Measurements from ENCODE around the gene MAB21L3.

DNA sequence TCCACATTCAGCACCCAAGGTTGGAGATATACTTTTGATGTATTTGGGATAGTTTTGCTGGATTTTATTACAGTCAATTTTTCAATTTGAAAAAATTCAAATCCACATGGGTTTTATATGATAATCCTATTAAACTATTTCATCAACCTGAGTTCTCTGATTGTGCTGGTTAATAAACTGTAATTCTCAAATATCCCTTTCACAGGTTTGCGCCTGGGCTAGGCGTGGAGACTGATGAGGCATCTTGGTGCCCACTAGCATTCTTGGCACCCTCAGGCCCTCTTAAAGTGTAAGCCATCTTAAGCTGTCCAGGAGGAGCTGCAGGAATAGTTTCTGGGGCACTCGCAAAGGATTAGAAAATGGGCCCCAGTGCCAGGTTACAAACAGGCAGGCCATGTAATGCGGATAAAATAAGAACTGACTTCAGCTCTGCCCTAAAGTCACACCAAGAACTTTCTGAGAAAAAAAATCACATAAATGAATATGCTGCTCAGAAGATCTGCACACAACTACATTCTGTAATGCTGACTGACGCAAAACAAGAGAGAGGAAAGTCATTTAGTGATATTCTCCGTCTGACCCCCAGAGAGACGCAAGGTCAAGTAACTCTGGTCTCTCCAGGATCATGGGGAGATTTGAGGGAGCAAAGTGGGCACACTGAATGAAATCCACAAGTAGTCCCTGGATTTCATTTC is 1.1 kb downstream of the CASQ2 start:
- PRO-cap, 6 experiments = peak in 3 of 6 experiments; most common plus-strand start position 489 of the sequence (in 2); most common minus-strand start position 354 of the sequence (in 2)
- RAMPAGE, long total RNA, 2 experiments = no peak in any of the 2 experiments
- RRBS = no CpG with 5 or more reads among the region's 7 CpGs

GRCh38 chr1:115782628-115783283 is 14.2 kb upstream of the CASQ2 start:
- PRO-cap, 6 experiments = peak in 1 of 6 experiments; most common plus-strand start chr1:115782819 (in 1)
- RAMPAGE, long total RNA, 2 experiments = no peak in any of the 2 experiments
- RRBS = no CpG with 5 or more reads among the region's 1 CpG

DNA sequence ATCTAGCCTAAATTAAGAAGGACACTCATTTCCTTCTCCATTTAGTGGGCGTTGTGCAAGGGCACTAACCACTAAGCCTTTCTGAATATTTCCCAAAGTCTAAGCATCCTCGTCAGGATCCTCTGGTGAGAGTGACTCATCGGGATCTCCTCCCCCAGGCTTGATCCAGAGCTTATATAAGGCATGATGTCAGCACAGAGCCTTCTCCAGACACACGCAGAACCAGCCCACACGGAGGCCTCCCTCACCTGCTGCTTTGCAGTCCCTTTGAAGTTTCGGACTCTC is 11.7 kb downstream of the NHLH2 start:
- PRO-cap, 6 experiments = no peak in any of the 6 experiments
- RAMPAGE, long total RNA, 2 experiments = no peak in any of the 2 experiments
- RRBS = no CpG with 5 or more reads among the region's 6 CpGs

DNA sequence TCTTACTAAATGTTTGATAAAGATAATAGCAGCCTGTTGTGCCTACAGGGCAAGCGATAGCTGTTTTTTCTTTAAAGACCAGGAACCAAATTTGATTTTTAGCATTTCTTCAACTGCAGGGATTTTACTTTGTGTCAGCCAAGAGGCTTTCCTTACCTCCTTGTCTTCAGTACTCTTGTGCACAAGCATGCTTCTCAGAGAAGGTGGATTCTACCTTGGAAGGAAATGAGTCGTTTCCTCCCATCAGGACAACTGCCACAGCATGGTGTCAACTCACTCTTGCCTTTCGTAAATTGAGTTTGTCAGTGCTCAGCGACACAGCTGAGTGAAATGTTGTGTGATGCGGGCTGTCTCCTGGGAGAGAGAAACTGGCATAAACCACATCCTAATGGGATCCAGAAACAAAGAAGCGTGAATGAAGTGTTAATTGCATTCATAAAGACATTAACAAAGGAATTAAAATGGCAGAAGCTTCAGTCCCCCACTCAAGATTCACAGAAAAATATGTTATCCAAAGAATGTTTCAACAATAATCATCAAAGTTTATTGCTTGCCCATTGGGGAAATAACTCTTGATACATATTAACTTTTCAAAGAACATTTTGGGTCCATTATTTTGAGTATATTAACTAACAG is 51.5 kb upstream of the SLC22A15 start:
- PRO-cap, 6 experiments = no peak in any of the 6 experiments
- RAMPAGE, long total RNA, 2 experiments = no peak in any of the 2 experiments
- RRBS = no CpG with 5 or more reads among the region's 6 CpGs

- PRO-cap, 6 experiments = no peak in any of the 6 experiments
- RAMPAGE, long total RNA, 2 experiments = no peak in any of the 2 experiments
- RRBS = no CpG with 5 or more reads among the region's 2 CpGs
Observed at GRCh38 chr1:115945661-115945897, 30.7 kb upstream of the SLC22A15 start.

DNA sequence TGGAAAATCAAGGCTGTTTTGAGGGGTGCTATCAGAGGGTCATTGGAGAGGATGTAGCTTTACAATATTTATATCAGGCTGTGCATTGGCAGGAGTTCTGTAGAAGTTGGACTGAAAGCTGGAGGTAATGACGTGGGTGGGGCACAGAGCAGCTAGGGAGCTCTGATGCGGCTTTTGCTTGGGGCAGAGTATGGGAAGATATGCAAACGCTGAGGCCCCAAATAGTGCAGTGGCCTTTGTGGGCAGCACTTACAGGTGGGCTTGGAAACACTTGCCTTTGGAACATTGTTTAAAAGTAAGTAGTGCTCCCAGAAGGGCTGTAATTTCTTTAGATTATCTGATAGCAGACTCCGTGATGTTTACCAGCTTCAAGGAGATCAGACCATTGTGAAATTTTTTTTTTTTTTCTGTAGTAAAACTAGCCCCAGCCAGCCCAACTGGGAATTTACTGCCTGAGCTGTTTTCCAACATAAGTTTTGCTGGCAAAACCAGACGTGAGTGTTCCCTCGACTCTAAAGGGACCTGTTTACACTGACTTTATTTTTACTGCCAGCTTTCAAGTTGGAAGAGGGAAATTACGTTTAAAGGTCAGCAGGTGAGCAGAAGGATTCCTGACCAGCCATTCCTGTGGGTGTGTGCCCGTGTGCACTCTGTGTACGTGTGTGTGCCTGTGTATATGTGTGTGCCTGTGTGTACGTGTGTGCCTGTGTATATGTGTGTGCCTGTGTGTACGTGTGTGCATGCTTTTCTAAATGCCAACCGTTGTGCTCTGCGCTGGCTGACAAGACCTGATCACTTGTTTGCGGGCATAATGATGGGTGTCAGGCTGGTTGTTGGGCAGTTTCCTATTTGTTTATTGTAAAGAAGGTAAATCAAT is at the start of gene MAB21L3:
Gene MAB21L3, plus strand, starts transcription at position 184 of the 877 bp plus-strand sequence.
- PRO-cap, 6 experiments = no peak in any of the 6 experiments
- RAMPAGE, long total RNA, 2 experiments = no peak in any of the 2 experiments
- RRBS = no CpG with 5 or more reads among the region's 14 CpGs

GRCh38 chr1:116255019-116255297 is 118.1 kb upstream of the ATP1A1 start:
- PRO-cap, 6 experiments = no peak in any of the 6 experiments
- RAMPAGE, long total RNA, 2 experiments = no peak in any of the 2 experiments
- RRBS = no CpG with 5 or more reads among the region's 2 CpGs

- PRO-cap, 6 experiments = no peak in any of the 6 experiments
- RAMPAGE, long total RNA, 2 experiments = no peak in any of the 2 experiments
- RRBS = no CpG with 5 or more reads among the region's 4 CpGs
Observed at GRCh38 chr1:116272954-116273445, 100.0 kb upstream of the ATP1A1 start.

- PRO-cap, 6 experiments = no peak in any of the 6 experiments
- RAMPAGE, long total RNA, 2 experiments = no peak in any of the 2 experiments
- RRBS = no CpG with 5 or more reads among the region's 1 CpG
Observed at GRCh38 chr1:116346017-116346314, 27.1 kb upstream of the ATP1A1 start.

DNA sequence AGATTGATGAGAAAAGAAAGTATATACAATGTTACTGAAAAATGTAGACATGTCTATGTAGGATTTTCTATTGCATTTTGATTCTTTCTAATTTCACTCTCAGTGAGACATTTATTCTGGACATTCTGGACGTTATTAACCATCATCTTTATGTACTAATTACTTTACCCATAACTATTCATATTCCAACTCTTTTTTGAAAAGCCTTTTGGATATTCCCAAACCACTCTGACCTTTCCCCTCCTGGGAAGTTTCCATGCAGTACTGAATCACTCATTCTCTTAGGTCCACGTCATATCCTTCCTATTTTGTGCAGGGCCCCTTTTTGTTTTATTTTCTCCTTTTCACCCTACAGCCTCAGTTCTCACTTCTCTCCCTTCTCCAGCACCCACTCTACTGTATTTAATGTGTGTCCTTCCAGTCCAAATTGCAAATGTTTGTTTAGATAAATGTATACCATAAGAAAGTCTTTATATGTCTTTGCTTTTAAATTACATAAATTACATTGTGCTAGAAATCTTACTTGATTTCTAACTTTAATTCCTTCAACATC is 16.4 kb upstream of the ATP1A1 start:
- PRO-cap, 6 experiments = peak in 1 of 6 experiments; most common plus-strand start position 360 of the sequence (in 1); most common minus-strand start position 230 of the sequence (in 1)
- RAMPAGE, long total RNA, 2 experiments = no peak in any of the 2 experiments
- RRBS = no CpG with 5 or more reads among the region's 2 CpGs

- PRO-cap, 6 experiments = no peak in any of the 6 experiments
- RAMPAGE, long total RNA, 2 experiments = no peak in any of the 2 experiments
- RRBS = no CpG with 5 or more reads among the region's 6 CpGs
Observed at GRCh38 chr1:116388364-116388848, 15.4 kb downstream of the ATP1A1 start.

- PRO-cap, 6 experiments = peak in 1 of 6 experiments; most common plus-strand start chr1:116390254 (in 1)
- RAMPAGE, long total RNA, 2 experiments = start-site peak on the plus strand in 1 of 2 experiments, at chr1:116390329-116390335 at its widest, 20 reads per replicate
- RRBS = no CpG with 5 or more reads among the region's 5 CpGs
Observed at GRCh38 chr1:116389946-116390494, 17.0 kb downstream of the ATP1A1 start.

DNA sequence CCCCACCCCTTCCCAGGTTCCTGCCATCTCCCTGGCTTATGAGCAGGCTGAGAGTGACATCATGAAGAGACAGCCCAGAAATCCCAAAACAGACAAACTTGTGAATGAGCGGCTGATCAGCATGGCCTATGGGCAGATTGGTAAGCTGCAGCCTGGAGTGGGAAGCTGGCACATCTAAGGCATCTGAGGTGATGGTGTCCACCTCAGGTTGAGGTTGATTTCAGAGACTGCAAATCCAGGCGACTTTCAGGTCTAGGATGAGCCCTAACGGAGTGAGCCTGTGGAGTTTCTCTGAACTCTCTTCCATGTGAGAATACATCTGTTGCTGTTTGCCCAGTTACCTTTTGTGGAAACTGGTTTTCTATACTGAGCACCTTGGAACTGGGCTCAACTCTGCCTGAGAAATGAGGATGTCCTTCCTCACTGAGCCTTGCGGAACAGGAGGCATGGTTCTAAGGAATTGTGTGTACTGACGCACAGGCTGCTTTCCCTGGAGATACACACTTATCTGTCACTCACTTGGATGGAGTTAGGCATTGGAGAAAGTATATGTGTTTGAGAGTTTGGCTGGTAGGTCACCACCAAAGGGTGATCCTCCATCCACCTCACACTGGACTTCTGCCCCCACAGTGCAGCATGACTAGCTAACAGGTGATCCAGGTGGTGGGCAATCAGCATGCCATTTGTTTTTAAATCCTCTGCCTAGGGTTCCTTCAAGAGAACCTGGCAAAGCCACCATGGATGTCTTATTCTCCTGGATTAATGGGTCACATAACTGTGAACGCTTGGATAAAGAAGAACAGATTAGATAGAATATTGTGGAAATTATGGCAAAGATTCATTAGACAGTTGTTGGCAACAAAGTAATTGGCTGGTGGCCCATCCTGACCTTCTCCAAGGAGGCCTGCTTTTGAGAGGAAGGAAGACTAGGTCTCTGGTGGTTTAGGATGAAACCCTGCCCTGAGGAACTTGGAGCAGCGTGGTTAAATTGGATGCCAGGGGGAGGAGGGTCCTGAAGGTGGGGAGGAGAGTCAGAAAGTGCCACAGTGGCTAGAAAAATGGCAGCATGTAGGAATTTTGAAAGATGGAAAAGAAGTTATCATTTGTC is 26.7 kb downstream of the ATP1A1 start:
- PRO-cap, 6 experiments = no peak in any of the 6 experiments
- RAMPAGE, long total RNA, 2 experiments = no peak in any of the 2 experiments
- RRBS = no CpG with 5 or more reads among the region's 7 CpGs

GRCh38 chr1:116433165-116434137 is 60.4 kb downstream of the ATP1A1 start:
- PRO-cap, 6 experiments = peak in 5 of 6 experiments; most common plus-strand start chr1:116433620 (in 3); most common minus-strand start chr1:116433407 (in 1)
- RAMPAGE, long total RNA, 2 experiments = no peak in any of the 2 experiments
- RRBS = no CpG with 5 or more reads among the region's 14 CpGs

GRCh38 chr1:116465563-116466733 is 92.9 kb downstream of the ATP1A1 start:
- PRO-cap, 6 experiments = no peak in any of the 6 experiments
- RAMPAGE, long total RNA, 2 experiments = no peak in any of the 2 experiments
- RRBS = no CpG with 5 or more reads among the region's 14 CpGs

- PRO-cap, 6 experiments = no peak in any of the 6 experiments
- RAMPAGE, long total RNA, 2 experiments = no peak in any of the 2 experiments
- RRBS = no CpG with 5 or more reads among the region's 4 CpGs
Observed at GRCh38 chr1:116476328-116476852, 94.4 kb downstream of the CD58 start.

DNA sequence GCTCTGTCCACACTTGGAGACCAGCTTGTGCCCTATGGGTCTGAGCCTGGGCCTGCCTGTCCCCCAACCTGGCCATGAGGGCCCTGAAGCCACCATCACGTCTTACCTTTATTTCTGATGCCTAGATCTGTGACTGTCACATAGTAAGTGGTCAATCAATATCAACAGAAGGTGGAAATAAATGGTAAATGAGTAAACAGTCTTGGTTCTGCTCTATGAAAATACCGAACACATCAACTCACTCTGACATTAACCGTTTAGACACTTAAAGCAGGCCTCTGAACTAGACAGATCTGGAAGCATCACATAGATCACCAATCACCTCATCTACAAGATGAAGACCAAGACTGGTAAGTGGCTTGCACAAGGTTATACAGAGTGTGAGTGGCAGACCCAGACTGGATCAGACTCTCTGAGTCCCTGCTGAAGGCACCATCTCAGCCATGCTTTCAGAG is 79.6 kb downstream of the CD58 start:
- PRO-cap, 6 experiments = no peak in any of the 6 experiments
- RAMPAGE, long total RNA, 2 experiments = no peak in any of the 2 experiments
- RRBS = no CpG with 5 or more reads among the region's 3 CpGs

DNA sequence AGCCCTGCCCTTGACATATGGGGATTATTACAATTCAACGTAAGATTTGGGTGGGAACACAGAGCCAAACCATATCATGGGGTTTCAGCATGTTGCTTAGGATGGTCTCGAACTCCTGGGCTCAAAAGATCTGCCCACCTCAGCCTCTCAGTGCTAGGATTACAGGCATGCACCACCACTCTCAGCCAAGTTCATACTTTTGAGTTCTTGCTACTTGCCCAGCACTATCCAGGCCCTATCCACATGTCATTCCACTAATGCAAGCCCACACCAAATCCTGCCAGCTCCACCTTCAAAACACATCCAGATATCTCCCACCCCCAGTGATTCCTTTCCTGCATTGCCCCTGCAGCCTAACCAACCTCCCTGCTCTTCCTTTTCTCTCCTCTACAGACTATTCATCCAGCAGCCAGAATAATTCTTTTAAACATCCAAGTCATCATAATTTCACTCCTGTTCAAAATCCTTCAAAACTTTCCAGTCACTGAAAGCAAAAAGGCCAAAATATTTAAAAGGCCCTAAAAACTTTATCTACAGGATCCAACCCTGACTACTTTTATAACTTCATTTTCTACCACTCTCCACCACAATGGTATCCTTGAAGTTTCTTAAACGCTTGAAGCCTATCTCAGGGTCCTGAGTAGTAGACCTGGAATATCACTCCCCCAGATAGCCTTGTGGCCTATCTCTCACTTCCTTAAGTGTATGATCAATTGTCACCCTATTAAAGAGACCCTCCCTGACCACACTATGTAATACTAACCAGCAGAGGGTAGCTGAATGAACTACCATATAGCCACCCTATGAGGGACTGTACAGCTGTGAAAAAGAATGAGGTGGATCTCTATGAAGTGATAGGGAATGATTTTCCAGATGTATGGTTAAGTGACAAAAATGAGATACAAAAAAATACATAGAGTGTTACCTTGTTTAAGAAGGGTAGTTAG is 5.8 kb downstream of the CD58 start:
- PRO-cap, 6 experiments = no peak in any of the 6 experiments
- RAMPAGE, long total RNA, 2 experiments = no peak in any of the 2 experiments
- RRBS = no CpG with 5 or more reads among the region's 3 CpGs

- PRO-cap, 6 experiments = no peak in any of the 6 experiments
- RAMPAGE, long total RNA, 2 experiments = no peak in any of the 2 experiments
- RRBS = no CpG with 5 or more reads among the region's 17 CpGs
Observed at GRCh38 chr1:116646552-116647290, 20.8 kb downstream of the IGSF3 start.

- PRO-cap, 6 experiments = no peak in any of the 6 experiments
- RAMPAGE, long total RNA, 2 experiments = no peak in any of the 2 experiments
- RRBS = no CpG with 5 or more reads among the region's 2 CpGs
Observed at GRCh38 chr1:116824927-116825157, 70.6 kb downstream of the CD2 start.

All from heart left ventricle (tissue), 7 donors.